Tibial artery (tissue), 1 donor: ENCODE measurements around a stretch of chr2.

DNA sequence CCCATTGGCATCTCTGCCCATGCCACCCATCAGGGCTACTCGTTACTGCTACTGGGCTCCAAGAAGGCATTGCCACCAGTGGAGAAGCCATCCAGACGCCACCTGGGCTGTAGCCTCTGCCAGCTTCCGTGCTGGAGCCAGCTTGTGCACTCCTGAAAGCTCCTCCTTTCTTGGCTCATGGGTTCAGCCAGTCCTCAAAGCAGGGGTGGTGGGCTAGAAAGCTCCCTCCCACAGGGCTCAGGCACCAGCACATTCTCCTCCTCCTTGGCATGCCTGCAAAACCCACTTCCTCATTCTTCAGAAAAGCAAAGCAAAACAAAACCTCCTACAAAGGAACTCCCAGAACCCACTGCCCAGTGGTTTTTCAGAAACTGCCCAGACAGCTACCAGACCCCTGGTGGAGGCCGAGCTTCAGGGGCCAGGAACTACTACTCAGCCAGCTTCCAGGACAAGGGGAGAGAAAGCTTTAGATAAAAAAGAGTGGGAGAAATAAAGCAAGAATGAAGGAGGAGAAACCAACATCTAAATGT is 41.6 kb downstream of the IL1R2 start:
- PRO-cap, result no peak

DNA sequence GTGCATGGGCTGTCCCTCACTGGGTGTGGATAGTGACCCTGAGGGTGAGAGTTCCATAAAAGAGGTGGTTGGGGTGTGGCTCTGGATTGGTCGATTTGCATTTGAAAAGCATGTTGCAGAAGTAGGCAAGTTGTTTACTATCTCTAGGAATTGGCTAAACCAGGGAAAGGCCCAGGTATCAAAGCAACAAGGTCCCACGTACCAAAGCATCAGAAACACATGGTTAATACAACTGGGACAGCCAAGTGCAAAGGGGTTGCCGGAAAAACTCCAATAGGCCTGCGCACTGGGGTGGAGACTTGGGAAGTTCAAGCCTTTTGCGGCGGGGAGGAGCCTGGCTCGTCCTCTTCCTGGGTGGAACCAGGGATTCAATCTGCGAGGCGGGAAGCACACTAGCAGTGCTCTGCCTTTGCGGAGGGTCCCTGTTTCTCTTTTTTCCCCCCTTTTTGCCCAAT is 43.2 kb downstream of the IL1R2 start:
- PRO-cap, result no peak

- PRO-cap, result no peak
Observed at GRCh38 chr2:102618468-102618964, 837 bp upstream of the SLC9A2 start.

DNA sequence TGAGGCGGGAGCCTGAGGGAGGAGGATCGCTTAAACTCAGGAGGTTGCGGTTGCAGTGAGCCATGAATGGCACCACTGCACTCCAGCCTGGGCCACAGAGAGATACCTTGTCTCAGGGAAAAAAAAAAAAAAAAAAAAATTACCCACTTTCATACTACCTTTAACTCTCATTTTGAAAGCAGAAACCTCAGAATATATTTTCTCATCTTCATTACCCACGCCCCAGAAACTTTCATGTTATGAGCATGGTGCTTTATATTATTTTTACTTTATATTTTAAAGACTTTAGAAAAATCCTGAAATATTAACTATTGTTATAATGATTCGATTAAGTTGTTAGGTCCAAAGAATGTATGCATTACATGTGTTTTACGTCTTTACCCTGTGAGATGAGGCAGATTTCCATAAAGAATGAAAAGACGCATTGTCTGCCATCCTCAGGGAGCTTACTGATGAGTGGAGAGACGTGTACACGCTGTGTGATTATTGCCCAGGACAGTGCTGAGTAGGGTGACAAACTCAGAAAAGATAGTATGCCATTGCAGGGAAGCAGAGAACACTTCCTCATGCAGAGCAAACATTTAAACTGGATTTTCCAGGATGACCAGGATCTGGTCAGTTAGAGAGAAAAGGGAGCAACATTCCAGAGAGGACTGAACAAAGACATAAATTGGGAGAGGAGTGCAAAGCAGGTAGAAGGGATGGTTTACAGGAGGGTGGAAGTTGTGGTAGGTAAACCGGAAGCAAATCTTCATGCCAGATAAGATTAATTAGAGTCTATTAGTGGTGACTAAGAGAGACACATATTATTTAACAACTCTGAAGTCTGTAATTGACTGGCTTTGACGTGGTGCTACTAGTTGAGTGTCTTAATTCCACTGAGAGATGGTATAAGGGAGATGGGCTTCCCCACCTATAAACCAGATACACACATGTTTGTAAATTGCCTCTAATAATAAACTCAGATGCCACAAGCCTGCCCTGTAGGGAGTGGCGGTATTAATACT is 2.2 kb downstream of the SLC9A2 start:
- PRO-cap, result no peak

GRCh38 chr2:102723914-102724223 is 12.8 kb downstream of the MFSD9 start:
- PRO-cap, result no peak

- PRO-cap, result no peak
Observed at GRCh38 chr2:104434504-104434717, 419.5 kb upstream of the POU3F3 start.

DNA sequence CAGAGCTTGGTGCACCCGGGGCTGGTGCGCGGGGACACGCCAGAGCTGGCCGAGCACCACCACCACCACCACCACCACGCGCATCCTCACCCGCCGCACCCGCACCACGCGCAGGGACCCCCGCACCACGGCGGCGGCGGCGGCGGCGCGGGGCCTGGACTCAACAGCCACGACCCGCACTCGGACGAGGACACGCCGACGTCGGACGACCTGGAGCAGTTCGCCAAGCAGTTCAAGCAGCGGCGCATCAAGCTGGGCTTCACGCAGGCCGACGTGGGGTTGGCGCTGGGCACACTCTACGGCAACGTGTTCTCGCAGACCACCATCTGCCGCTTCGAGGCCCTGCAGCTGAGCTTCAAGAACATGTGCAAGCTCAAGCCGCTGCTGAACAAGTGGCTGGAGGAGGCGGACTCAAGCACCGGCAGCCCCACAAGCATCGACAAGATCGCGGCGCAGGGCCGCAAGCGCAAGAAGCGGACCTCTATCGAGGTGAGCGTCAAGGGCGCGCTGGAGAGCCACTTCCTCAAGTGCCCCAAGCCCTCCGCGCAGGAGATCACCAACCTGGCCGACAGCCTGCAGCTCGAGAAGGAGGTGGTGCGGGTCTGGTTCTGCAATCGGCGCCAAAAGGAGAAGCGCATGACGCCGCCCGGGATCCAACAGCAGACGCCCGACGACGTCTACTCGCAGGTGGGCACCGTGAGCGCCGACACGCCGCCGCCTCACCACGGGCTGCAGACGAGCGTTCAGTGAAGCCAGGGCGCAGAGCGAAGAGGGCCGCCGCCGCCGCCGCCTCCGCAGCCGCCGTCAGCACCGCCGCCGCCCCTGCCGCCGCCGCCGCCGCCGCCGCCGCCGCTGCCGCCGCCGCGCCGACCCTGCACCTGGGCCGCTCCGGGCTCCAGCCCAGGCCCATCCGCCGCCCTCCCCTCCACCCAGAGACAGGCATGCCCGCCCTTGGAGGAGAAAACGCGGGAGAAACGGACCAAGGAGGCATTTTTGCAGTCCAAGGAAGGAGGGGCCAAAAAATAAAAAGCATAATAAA is 2.7 kb downstream of the POU3F3 start:
- PRO-cap, result no peak

GRCh38 chr2:104872096-104872932 is 18.4 kb downstream of the POU3F3 start:
- PRO-cap, result no peak

DNA sequence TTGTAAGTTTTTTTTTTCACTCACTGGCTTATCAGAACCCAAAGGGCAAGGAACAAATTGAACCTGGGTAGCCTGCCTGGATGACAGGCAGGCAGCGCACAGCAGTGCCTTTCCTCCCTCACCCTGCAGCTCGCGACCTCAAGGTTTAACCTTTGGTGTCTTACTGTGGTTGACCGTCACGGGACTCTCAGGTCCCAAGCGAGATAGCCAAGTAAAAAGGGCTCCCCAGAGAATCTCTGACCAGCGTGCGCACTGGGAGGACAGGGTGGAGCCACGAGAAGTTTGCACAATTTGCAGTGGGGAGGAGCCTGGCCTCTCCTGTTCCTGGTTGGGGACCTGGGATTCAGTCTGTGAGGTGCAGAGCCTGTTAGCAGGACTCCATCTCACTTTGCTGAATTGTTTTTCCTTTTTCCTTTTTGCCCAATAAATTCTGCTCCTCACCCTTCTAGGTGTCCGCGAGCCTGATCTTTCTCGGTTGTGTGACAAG is 36.0 kb downstream of the POU3F3 start:
- PRO-cap, result no peak

GRCh38 chr2:104897864-104898500 is 44.1 kb downstream of the POU3F3 start:
- PRO-cap, result no peak

- PRO-cap, result no peak
Observed at GRCh38 chr2:105093488-105093870, 55.6 kb downstream of the MRPS9 start.

- PRO-cap, result no peak
Observed at GRCh38 chr2:105356300-105357338, 19.3 kb downstream of the C2orf49 start.

GRCh38 chr2:105398218-105398694 is 595 bp downstream of the FHL2 start:
- PRO-cap, result unidirectional peak, plus-strand start at chr2:105398455

GRCh38 chr2:105410445-105411008 is 11.7 kb upstream of the FHL2 start:
- PRO-cap, result no peak

DNA sequence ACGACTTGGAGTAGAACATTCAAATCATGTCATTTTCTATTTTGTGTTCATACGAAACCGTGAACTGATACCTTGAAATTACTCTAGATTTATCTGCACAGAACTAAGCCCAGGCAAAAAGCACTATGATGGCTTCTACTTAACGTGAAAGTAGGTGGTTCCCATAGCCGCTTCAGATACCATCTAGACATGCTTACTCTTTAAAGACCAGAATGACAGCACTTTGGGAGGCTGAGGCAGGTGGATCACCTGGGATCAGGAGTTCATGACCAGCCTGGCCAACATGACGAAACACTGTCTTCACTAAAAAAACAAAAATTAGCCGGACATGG is 36.5 kb upstream of the FHL2 start:
- PRO-cap, result no peak

GRCh38 chr2:105487517-105488181 is 88.8 kb upstream of the FHL2 start:
- PRO-cap, result no peak

GRCh38 chr2:105743605-105744329 is 945 bp upstream of the NCK2 start:
- PRO-cap, result bidirectional peak, plus-strand start at chr2:105744176, minus-strand start at chr2:105744037

DNA sequence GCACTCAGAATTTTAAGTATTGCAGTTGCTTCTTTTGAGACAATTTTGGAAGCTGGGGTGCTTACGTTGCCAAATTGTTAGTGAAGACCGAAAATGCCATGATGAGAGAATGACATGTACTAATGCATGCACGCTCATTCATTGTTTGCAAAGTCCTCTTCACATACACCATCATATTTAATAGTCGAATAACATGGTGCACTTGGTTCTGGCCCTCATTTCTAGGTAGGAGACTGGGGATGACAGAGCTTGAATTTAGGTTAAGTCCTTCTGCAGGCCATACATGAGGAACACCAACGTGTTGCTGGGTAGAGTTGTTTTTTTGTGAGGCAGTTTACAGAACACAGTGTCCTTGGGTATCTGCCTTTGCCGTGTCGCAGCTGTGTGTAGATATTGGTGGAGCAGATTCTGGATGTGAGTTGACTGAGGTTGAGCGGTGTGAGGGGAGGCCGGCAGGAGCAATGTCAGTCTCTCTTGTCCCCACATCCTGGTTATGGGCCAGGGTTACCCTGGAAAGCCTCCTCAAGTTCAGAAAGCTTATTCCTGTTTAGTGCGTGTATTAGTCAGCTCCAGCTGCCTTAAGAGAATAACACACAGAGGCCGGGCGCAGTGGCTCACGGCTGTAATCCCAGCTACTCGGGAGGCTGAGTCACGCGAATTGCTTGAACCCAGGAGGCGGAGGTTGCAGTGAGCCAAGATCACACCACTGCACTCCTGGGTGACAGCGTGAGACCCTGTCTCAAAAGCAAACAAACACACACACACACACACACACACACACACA is 4.8 kb downstream of the NCK2 start:
- PRO-cap, result no peak

DNA sequence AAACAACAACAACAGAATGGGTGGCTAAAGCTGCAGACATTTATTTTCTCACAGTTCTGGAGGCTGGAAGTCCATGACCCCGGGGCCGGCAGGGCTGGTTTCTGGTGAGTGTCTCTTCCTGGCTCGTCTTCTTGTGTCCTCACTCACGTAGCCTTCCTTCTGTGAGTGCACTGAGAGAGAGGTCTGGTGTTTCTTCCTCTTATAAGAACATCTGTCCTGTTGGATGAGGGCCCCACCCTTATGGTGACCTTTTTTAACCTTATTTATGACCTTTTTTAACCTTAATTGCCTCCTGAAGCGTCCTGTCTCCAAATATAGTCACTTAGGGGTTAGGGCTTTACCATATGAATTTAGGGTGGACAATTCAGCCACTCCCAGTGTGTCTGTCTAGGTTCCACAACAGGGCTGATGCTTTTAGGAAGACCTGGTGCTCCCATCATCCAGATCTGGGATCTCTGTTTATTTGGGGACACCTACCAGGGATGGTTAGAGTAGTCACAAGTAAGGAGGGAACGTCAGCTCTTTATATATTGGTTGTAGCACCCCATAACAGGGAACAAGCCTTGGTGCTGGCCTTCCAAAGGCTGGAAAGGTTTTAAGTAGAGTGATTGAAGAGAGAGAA is 5.5 kb downstream of the NCK2 start:
- PRO-cap, result no peak

GRCh38 chr2:105750691-105751110 is 6.0 kb downstream of the NCK2 start:
- PRO-cap, result no peak